T47D (cell line): ENCODE measurements around a stretch of chrX.

GRCh38 chrX:55342605-55343234 lies 78.0 kb upstream of the PAGE3 start:
- RRBS: 74% methylated on average over 4 of the region's 16 CpGs

- RRBS: no CpG with 5 or more reads among the region's 6 CpGs
Observed at GRCh38 chrX:56068312-56068834, 163.8 kb upstream of the KLF8 start.

DNA sequence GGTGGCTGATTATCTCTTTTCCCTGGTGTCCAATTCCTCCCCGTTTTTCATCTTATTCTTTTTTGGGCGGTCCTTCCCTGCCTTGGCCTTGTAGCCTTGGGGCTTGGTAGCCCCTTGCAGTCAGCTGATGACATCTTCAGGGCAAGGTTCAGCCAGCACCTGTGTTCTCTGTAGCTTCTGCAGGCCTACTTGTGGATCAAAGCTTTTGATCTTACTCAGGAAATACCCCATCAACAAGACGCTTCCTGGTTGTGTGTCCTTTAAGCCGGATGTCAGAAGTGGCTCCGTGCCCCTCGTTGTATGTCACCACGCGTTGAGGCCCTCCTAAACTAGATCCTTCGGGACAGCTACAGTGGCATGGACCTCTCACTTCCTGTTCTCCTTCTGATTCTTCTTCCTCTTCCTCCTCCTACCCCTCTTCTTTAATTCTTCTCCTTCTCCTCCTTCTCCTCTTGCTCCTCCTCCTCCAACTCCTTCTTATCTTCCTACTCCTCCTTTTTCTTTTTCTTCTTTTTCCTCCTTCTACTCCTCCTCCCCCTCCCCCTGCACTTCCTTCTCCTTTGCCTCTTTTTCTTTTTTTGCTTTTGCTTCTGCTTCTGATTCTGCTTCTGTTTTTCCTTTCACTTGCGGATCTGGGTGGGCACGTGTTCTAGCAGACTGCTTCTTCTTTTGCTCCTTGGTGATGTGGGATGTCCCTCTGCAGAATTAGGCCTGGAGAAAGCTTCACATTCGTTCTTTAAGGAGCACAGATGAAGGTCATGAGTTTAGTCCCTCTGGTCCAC lies 36.4 kb downstream of the NBDY start:
- RRBS: no CpG with 5 or more reads among the region's 12 CpGs

- RRBS: no CpG with 5 or more reads among the region's 16 CpGs
Observed at GRCh38 chrX:56803320-56804016, 74.4 kb downstream of the NBDY start.

GRCh38 chrX:63450842-63451403 lies 99.8 kb upstream of the SPIN4 start:
- RRBS: no CpG with 5 or more reads among the region's 9 CpGs

DNA sequence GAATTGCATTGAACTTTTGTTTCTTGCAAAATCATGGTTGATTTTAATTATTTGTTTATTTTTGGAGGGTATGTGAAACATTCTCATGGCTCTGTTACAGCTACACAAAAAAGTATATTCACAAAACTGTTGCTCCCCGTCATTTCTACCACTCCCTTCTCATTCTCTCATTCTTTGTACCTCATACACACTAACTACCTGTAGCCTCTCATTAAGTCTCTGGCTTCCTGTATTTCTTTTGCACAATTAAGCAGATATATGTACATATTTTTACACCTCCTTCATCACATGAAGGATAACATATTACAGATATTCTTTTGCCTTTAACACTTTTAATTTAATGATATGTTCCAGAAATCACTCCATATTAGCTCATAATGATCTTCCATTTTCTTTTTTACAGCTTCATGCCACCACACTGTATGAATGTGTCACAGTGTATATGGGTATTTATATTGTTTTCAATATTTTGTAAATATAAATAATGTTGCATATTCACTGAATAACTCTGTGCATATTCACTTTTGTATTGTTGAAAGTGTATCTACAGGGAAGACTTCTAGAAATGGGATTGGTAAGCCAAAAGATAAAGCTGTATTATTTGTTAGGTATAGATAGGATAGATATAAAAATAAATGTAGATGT lies 204.6 kb upstream of the SPIN4 start:
- RRBS: no CpG with 5 or more reads among the region's 1 CpG

GRCh38 chrX:63741852-63742611 lies 43.0 kb downstream of the ARHGEF9 start:
- RRBS: no CpG with 5 or more reads among the region's 4 CpGs

DNA sequence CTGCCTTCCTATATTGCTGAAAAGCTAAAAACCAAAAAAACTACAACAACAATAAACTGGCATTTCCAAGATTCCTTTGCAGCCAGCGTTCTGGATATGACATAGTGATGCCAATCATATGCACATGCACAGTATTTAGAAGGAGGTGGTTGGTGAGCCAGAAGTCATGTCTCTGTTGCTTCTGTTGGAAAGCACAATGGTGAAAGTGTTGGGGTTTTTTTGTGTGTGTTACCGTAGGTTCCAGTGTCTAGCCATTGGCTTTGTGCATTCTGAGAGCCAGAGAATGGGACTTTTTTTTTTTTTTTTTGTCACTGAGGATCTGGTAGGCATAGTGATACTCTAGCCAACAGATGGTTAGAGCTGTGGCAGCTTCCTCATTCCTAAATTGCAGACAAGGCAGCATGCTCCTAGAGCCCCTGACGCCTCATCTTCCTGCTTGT lies 27.2 kb downstream of the ARHGEF9 start:
- RRBS: no CpG with 5 or more reads among the region's 3 CpGs

- RRBS: no CpG with 5 or more reads among the region's 8 CpGs
Observed at GRCh38 chrX:65668189-65668452, 667 bp downstream of the MSN start.

- RRBS: 24% methylated on average over 1 of the region's 14 CpGs
Observed at GRCh38 chrX:65668453-65669618, 1.4 kb downstream of the MSN start.

DNA sequence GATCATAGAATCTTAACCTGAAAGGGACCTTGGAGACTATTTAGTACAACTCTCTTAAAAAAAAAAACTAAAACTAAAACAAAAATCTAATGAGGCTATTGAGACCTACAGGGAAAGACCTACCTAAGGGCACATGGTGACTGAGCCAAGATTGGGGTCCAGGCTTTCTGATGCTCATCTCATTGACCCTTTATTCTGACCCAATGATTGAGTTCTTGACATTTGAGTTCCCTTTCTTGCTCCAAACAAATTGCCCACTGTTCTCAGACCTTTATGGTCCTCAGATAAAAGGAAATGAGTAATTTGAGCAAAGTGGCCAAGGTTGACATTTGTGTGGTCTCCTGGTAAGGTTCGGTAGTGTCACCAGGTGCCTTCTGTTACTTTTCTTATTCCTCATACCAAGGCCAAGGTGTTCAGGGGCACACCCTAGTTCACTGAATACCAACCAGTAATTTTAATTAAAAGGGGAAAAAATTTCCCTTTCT lies 2.4 kb downstream of the MSN start:
- RRBS: no CpG with 5 or more reads among the region's 1 CpG

DNA sequence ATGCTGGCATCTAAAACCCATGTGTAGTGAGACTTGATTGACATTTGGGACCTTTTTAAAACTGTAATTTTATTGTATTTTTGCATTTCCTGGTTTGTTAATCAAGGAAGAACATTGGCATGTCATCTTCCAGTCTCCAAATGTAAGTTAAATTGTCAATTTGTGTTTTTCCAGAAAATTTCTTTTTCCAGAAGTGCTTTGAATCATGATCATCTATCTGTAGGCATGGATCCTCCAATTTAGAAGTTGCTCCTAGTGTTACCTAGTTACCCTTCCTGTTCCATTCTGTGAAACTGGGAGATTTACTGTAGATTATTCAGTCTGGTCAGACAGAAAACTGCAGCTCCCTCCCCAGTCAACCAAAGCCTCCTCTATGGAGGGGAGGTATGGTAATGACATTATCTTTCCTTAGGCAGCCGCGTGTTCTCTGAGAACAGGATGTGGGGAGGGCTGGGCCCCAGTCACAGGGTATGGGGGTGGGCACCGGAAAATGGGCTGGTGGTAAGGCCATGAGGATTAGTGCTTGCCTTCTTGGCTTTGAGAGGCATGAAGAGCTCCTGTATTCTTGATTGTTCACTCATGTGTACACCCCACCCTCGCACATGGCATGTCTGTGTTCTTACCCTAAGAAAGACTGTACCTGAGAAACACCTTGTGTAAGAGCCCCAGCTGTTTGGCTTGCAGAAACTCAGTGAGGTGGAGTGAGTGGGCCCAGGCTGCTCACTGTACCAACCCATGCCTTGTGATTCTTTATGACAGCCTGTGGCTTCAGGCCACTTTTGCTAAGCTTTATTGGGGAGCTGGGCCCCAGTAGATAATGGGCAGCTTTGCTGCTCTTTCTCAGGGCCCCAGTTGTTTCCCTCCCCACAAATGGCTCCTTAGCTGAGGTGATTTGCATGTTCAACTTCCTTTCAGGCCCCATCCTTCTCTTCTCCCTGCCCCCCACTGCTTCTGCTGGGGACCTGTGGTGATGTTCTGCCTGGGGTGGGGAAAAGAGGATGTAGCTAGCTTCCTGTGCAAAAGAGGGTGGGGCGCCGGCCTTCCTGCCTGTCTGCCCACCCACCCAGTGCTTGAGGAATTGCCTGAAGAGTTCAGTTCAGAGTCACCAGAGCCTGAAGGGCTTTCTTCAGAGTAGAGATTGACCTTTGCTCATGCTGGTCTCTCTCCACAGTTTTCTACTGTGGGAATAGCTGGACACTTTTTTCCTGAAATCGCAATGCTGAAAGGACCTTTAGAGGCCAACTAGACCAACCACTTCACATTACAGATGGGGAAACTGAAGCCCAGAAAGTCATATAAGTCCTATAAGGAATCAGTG lies 30.6 kb downstream of the MSN start:
- RRBS: no CpG with 5 or more reads among the region's 7 CpGs

DNA sequence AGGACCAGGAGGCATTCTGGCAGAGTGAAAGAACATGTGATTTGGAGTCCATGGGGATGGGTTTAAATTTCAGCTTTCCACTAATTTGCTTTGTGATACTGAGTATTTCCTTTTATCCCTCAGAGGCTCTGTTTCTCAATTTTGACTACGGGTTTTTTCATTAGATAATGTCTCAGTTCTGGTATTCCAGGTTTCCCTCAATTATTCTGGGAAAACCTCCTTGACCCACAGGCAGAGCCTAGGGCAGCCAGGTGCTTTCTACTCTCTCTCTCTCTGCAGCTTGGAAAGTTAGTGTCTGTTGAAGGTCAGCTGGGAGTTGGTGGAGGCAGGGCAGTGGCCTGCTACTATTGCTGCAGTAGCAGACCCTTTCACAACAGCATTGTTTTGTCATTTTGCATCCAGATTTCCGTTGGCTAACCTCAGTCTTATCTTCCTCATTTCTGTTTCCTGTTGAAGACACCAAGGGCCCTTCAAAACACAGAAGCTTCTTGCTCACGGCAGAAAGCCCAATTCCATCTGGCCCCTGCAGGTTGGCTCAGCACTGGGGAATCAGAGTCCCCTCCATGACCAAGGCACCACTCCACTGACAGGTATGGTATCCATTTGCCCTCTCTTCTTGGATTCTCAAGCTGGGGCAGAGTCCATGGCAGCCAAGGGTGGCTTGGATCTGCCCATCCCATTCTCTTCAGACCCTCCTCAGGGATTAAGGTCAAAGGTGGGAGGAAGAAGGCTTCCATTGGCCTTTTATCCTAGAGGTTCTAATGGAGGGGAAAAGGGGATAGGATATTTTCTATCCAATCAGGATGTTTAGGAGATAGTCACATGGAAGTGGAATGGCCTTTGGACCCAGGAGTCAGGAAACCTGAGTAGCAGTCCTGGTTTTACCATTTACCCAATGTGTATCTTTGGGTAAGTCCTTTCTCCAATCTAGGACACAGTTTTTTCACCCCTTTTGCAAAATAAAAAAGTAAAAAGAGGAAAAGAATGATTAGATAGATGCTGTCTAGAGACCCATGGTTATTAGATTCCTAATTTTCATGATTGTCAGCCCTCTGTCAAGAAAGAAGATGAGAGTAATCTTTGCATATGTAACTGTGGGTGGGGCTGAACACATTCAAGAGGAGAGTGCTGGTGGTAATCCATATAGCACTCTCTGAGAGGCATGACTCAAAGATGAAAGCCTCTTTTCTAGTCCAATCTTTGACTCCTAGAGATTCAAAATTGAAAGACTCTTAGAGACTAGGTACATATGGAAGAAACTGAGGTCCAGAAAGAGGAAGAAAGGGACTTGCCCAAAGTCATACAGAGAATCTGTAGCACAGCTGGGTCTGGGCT lies 24.5 kb downstream of the VSIG4 start:
- RRBS: no CpG with 5 or more reads among the region's 3 CpGs

GRCh38 chrX:66074708-66075416 lies 35.0 kb upstream of the VSIG4 start:
- RRBS: no CpG with 5 or more reads among the region's 12 CpGs

DNA sequence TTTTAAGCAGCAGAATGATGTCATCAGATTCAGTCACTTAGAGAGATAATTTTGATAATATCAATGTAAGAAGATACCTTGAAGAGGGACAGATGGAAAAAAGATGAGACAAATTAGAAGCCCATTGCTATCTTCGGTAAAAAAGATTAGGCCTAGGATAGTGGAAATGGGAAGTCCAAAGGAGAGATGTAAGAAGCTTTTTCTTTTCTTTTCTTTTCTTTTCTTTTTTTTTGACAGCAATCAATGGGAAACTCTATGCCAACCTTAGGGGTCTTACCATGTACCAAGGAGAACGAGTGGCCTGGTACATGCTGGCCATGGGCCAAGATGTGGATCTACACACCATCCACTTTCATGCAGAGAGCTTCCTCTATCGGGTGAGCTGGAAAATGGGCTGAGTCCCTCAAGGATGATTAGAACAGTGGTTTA lies 94.6 kb downstream of the HEPH start:
- RRBS: no CpG with 5 or more reads among the region's 3 CpGs

GRCh38 chrX:68405290-68405915 lies 27.9 kb downstream of the OPHN1 start:
- RRBS: no CpG with 5 or more reads among the region's 4 CpGs

DNA sequence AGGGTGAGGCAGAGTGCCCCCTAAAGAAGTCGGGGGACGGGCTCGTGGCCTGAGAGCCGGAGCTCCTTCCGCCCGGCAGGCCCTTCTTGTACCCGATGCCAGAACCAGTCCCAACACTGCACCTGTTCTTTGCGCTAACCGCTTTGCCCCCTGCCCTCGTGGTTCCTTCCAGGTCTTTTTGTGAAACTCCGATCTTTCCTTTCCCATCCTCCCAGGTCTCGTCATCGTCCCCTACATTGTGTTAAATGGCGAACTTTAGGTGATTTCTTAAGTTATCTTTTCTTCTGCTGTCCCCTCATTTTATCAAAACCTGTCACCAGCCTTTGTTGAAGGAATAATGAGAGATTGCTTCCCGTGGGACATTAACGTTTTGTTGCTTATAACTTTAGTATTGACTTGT lies 304 bp downstream of the YIPF6 start:
- RRBS: no CpG with 5 or more reads among the region's 16 CpGs

GRCh38 chrX:68693294-68693826 lies 45.9 kb downstream of the STARD8 start:
- RRBS: 7% methylated on average over 7 of the region's 34 CpGs

DNA sequence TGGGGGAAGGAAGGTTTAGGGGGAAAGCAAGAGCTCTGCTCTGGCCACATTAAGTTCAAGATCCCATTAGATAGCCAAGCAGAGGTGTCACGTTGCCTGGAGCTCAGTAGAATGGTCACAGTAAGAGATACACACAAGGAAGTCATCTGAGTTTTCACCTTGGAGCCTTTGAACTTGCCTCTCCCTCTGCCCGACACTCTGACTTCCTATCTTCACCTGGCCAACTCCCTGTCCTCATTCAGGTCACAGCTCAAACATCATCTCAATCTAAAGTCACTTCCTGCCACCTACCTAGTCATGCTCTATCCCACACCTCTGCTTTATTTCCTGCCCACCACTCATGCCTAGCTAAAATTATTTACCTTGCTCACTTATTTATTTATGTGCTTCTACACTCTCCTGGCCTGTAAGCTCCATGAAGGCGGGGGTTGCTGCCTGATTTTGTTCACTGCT lies 40.1 kb downstream of the EFNB1 start:
- RRBS: no CpG with 5 or more reads among the region's 3 CpGs

- RRBS: 88% methylated on average over 6 of the region's 26 CpGs
Observed at GRCh38 chrX:69164181-69164927, 899 bp downstream of the PJA1 start.